Metastatic Lung Carcinoma in the Adrenal Gland (tissue), 1 donor: ENCODE data around the genes PPM1J and LRIG2.

GRCh38 chr1:110475869-110476184, 24.9 kb downstream of the PROK1 start:
- PRO-cap, result no peak

- PRO-cap, result no peak
Observed at GRCh38 chr1:110904669-110905494, 31.9 kb downstream of the CD53 start.

DNA sequence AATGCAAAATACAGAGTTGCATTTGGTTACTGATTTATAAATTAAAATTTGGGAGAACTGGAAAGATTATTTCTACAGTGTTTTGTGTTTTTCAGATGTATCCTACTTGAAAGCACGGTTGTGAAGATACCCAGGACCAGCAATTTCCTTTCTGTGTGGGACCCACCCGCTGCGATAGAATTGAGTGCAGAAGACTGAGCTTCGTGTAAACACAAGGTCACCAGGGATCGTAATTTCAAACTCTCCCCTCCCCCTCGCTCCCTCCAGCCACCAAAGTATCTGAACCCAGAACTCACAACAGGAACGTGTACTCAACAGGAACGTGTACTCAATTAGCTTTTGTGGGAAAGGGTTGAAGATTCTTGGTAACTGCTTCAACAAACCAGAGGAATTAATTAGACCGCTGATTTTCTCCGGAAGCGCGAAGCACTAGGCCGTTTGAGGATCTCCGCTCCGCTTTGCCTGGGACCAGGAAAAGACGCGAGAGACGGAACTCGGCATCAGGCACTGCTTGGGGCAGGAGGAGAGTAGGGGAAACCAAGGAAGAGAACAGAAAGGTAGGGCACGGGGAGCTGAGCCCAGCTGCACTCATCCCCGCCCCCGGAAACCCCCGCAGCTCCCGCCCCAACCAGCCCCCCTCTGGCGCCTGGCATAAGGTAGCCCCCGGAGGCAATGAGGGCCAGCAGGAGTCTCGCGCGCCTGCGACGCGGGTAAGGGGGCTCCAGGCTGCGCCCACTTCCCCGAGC, 515 bp downstream of the DRAM2 start:
- PRO-cap, result bidirectional peak, plus-strand start at position 530 of the sequence, minus-strand start at position 460 of the sequence

DNA sequence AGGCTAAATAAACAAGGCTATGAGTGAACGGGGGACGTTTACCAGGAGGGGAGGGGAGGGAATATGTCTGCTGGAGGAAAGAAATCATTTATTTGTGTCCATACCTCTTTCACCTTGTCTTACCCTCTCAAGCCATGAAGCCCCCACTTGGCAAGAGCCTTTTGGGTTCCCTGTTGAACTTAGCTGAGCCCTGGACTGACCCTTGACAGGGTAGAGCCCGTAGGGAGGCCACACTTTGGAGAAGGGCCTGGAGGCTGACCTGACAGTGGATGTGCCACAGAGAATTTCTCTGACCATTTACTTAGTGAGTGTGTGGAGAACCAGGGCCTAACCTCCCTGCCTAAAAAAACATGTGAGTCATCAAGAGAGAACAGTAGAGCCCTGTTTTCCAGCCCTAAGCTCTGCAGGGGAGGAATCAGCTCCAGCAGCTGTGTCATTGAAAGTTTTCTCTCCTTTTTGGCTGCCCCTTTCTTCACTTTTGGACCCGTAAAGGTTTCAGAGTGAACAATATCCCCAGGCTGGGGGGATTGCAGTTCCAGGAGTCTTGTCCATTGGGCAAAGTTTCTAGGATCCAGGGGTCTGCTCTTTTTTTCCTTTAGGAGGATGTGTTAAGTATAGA, 877 bp downstream of the CHI3L2 start:
- PRO-cap, result no peak

DNA sequence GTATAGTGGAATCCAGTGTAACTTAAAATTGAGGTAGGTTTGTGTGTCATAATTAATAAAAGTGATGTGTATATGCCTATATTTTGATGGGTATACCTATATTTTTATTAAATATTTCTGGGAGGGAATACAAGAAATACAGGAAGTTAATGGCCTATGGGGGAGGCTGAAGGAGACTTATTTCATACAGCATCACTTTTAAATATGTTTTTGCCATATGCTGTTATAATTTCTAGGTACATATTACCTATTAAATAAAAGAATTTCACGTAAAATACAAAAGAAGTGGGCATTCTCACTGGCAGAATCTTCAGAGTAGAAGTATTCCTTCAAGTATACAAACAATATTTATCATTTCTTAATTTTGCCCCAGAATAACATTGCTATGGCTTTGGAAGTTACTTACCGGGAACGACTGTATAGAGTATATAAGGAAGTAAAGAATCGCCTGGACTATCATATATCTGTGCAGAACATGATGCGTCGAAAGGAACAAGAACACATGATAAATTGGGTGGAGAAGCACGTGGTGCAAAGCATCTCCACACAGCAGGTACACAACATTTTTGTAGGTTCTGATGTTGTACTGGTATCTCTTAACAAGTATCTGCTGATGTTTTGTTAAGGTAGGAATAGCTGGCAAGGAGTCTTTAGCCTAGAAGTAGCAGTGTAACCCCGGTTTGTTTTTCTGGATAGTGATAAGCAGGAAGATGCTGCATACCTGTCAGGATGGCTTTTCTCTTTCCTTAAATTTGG, 10.0 kb downstream of the ATP5PB start:
- PRO-cap, result no peak

DNA sequence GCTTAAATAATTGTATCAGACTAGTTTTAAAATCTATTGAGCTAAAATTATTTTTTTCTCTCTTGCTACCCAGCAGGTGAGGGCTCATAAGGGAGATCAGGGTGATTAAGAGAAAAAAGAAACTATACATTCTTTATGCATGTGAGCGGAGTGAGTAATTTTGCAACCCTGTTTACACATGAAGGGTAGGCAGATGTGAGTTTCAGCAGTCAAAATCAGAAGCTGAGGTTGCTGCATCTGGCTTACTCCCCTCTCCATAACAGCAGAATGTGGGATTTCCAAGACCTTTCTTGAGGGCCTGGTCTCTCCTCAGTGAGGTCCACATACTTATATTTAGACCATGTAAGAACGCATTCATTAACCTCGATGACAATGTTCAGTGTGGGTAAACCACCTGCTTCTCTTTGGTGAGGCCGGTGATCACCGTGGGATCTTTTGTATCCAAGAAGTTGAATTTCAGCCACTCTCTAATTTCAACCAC, 18.8 kb upstream of the RAP1A start:
- PRO-cap, result no peak

GRCh38 chr1:111620671-111621422, 1.3 kb downstream of the RAP1A start:
- PRO-cap, result no peak

DNA sequence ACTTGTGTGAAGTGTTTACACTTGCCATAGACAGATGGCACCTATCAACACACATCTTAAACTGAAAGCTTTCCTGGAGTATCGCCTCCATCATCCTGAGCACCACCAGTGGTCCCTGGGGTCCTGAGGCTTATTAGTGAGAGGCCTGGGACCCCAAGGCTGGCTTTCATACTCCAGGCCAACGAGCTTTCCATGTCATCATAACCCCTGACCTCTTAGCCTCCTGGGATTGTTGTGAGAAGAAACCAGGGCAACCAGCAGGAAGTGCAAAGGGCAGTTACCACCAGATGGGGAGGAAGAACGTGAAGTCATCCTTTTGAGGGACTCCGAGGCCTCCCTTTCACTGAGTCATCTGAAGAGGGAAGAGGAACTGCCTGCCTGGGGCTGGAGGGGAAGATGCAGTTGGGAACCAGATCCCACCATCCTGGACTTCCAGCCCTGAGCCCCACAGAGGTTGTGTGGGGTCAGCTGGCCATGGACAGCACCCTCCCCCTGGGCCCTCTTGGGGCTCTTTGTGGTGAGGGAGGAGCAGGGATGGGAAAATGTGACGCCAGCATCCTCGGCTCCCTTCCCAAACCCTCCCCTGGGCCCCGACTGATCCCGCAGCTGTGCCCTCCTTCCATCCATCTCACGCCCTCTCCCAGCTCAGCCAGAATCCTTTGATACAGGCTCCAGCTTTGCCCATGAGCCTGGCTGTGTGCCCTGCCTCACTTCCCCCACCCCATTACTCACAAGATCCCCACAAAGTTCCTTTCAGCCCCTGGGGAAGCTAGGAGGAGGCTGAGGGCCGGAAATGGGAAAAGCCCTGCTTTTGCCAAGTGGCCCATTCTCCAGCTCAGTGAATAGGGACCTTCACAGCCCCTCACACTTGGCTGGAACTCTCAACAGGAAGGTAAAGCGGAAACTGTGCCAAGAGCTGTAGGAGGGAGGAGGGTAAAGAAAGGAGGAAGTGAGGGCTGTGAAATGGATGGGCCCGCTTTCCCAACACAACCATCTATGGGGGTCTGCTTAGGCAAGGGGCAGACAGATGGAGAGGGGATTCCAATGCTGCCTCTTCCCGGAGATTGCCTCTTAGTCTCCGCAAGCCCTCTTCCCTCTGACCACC, 5.6 kb downstream of the INKA2 start:
- PRO-cap, result no peak

DNA sequence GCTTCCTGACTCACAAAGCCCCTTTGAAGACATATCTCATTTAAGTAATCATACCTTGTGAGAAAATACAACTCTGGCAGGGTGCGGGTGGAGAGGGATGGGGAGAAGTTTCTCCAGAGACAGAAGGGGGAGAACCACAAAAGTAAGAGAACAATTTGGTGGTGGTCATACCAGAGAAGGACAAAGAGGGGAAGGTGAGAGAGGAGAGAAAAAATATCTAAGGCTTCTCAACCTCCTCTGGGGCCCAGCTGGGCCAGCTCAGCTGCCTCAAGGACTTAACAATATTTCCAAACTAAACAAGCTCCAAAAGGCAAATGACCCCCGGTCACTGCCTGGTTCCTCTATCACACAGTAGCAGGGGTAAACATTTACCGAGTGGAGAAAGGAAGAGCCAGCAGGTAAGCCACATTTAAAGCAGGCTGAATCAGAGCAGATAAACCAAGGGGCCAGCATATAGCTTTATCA, 102.2 kb downstream of the KCND3 start:
- PRO-cap, result no peak

DNA sequence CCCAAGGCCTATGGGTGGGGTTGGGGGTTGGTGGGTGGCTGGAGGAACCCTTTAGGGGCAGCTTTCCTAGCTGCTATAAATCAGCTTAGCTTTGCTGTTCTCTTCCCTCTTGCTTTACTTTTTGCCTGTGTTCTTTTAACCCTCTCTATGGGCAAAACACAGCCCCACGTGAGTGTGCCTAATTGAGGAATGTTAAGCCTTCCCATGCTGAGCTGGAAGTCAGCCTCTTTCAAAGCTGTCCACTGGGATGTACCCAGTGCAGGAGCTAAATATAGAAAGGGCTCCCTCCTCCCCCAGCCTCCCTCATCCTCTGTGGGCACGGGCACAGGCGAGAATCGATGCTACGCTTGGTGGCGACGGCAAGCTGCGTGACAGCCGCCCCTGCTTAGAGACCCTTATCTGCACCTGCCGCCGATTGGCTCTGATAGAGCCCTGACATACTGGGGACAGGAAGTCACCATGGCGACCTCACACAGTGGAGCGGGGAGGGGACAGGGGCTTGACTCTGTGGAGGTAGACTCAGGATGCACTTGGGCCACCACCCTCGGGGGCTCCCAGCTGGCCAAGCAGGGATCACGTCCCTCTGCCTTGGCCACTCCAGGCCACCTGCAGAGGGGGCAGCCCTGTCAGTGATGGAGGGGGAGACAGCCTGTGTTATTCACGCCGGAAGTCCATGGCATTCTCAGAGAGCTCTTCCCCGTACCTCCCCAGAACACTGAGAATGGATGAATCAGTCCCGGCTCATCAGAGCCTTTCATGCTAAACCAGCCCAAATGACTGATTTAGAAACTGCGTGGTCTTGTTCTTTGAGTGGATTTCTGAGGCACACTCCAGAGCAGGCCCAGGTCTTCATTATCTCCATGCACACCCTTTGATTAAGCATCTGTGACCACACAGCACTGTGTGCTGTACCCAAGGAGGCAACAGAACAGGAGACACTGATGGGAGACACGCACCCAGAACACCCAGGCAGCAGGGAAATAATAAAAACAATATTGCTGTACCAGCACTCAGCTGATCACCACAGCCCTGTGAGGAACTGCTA, 84.8 kb downstream of the KCND3 start:
- PRO-cap, result no peak

DNA sequence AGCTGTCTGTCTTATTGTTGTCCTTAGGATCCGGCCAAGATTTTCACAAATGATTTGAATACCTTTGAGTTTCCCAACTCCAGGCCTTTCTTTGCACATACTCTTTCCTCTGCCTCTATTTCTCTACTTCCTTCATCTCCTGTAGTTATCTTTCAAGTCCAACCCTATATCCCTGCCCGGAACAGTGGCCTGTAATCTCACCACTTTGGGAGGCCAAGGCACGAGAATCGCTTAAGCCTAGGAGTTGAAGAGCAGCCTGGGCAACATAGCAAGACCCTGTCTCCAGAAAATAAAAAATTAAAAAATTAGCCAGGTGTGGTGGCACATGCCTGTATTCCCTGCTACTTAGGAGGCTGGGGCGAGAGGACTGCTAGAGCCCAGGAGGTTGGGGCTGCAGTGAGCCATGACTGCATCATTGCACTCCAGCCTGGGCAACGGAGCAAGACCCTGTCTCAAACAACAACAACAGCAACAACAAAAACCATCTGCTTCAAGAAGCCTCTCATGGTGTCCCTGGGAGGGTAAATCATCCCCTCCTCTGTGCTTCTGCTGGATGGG, 34.4 kb downstream of the KCND3 start:
- PRO-cap, result no peak

GRCh38 chr1:112069581-112070110, 80.2 kb upstream of the KCND3 start:
- PRO-cap, result no peak

DNA sequence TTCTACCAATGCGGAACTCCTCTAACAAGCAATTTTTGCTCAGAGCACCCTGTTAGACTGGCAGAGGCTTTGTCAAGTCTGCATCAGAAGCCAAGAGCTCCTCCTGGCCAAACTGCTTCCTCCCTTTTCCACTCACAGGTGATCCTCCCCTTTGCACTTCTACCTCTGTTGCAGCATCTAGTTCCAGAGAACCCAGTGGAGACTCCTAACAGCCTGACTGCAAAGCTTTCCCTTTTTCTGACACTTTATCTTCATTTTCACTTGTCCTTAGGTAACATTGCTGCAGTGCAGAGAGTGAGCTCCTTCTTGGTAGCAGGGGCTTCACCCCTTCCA, 34.9 kb upstream of the CTTNBP2NL start:
- PRO-cap, result no peak

DNA sequence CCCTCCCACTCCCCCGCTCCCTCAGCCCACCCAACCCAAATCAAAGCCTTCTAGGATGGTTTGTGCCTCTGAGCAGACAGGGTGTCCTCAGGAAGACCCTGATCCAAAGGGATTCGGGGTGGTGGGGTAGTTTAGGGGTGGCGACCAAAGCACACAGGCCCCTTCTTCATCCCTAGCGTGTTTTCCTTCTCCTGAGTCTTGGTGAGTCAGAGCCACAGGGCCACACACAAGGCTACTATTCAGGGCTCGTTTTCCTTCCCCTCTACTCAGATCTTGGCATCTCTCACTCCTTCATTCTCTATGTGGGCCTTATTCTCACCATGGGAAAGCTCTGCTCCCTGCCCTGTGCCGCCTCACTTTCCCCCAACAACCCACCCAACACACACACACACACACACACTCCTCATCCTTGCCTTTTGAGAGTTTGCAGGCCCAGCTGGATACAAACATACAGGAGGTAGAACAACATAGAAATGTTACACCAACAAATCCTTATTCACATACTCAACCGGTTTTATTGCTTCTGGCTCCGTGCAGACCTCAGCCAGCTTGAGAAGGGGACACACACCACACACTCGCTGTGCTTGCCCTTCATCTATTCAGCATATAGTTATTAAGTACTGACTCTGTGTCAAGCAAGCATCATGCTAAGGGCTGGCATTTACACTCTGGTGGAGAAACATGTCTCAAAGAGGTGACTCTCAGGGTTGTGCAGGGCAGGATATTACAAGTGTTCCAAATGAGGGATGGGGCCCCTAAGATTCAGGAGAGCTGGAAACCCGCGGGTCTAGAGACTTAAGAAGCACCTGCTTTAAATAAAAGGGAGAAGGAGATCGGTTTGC, 43.5 kb upstream of the WNT2B start:
- PRO-cap, result no peak

DNA sequence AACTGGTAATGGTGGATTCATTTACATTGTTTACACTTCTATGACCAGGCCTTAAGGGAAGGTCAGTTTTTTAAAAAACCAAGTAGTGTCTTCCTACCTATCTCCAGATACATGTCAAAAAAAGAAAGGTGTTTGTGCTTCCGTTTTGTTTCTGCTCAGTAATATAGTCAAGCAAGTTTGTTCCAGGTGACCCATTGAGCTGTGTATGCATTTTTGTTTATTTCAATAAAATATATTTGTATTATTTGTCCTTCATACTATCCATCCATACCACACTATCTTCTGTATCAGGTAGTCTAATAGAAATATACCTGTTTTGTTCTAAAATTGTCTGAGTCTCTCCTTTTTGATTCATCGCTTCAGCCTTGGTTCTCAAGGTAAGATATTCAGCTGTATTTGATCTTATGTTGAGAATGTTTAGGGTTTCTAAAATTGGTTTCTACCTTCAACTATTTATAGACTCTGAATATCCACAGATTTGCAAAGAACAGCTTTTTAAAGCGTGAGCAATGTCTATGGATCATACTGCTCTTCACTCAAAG, 3.1 kb upstream of the MOV10 start:
- PRO-cap, result no peak

DNA sequence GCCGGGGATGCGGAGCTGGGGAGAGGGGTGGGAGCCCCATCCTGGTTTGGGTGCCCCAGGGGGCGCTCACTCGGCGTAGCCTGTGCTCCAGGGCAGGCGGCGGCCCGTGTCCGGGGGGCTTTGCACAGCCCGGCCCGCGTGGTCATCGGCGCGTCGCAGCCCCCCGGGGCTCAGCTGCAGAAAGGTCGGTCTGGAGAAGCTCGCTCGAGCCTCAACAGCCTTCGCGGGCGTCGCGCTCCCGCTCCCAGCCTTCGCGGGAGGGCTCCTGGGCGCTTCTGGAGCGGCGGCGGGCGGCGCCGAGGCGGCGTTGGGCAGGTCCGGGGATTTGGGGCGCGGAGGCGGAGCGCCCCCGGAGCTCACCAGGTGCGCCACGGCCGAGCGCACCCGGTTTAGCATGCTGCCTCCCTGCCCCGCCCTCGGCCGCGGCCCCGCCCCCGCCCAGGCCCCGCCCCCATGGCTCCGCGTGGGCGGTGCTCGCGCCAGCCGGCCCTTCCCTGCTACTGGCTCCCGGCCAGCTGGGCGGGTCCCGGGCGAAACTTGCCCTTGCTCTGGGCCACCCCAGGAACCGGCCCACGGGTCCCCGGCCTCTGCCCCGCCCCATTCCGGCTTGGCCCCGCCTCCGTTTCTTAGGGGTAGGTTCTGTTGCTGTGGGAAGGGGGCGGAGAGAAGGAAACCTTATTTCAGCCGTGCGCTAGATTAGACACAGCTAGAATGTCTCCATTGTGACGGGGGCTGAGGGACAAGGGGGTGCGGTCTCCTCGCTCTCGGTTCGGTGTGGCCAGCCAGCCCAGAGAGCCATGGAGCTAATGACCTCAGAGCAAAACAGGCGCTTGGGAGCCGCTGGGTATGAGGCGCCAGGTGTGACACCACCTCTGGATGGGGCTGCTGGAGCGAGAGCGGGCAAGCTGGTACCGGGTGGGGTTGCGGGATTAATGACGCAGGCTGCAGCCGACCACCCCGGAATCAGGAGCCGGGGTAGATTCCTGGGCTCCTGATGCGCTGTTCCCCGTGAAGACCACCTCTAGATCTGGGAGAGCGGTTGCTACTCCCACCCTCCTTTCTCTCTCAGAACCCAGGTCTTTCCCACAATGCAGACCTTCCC, at the start of gene PPM1J:
Gene PPM1J, minus strand, starts transcription at position 427 of the 1,102 bp plus-strand sequence.
- PRO-cap, result bidirectional peak, plus-strand start at position 733 of the sequence, minus-strand start at position 391 of the sequence

GRCh38 chr1:112716106-112716542, 992 bp upstream of the PPM1J start:
- PRO-cap, result unidirectional peak, minus-strand start at chr1:112716393

- PRO-cap, result unidirectional peak, plus-strand start at chr1:112849533
Observed at GRCh38 chr1:112849362-112849588, 106.7 kb downstream of the SLC16A1 start.

DNA sequence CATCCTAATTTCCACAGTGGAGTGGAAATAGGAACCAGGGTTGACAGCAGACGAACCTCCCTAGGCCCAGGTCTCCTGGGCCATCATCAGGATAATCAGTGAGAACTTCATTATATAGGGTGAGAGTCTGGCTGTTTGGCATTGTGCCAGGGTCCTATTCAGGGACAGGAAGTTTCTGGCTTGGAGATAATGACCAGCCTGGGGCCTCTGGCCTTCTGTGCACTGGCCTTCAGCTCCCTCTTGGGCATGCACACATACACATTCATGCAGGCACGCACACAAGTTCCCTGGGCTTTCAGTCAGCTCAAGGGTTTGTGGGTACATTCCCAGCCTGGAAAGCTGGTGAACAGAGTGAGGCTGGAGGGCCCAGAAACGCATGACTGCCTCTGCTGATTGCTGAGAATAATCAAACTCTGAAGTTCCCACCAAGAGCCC, 13.9 kb upstream of the LRIG2 start:
- PRO-cap, result no peak

DNA sequence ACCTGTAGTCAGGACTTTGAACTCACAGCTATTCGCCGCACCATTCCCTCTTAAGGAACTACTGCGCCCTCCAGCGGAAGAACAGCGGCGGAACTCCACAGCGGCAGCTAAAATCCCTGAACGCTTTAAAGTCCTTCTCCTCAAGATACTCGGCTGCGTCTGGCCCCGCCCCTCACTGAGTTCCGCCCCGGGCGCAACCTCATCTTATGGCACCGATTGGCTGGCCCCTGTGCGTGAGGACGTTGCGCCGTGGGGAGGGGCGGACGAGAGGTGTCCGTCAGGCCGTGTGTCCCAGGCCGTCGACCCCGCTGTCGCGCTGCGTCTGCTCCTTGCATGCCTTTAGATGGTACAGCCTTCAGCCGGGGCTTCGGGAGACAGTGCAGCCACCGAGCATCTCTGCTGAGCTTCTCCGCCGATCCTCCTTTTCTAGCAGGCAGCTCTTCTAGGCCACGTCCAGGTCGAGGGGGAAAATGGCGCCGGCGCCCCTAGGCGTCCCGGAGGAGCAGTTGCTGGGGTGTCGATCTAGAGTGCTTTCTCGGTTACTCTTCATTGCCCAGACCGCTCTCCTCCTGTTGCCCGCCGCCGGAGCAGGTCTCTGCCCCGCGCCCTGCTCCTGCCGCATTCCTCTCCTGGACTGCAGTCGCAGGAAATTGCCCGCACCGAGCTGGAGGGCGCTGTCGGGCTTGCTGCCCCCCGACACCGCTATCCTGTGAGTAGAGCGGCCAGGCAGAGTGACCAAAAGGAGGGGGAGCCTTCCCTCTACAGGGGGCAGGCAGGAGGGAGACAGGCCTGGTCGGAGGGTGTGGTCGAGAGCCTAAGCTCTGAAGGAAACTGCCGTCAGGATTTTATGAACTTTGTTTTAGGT, at the start of gene LRIG2:
Gene LRIG2, plus strand, starts transcription at position 262 of the 865 bp plus-strand sequence.
- PRO-cap, result bidirectional peak, plus-strand start at position 285 of the sequence, minus-strand start at position 155 of the sequence; bidirectional peak, plus-strand start at position 712 of the sequence, minus-strand start at position 636 of the sequence